HEK293 (cell line): ENCODE results near the genes ZNF10 and ANHX.

GRCh38 chr12:132582360-132583401, 27.7 kb downstream of the LRCOL1 start:
- PRO-cap = unidirectional peak, plus-strand start at chr12:132582658
- RRBS, 2 experiments = 96% methylated on average over 54 to 64 of the region's 99 CpGs

DNA sequence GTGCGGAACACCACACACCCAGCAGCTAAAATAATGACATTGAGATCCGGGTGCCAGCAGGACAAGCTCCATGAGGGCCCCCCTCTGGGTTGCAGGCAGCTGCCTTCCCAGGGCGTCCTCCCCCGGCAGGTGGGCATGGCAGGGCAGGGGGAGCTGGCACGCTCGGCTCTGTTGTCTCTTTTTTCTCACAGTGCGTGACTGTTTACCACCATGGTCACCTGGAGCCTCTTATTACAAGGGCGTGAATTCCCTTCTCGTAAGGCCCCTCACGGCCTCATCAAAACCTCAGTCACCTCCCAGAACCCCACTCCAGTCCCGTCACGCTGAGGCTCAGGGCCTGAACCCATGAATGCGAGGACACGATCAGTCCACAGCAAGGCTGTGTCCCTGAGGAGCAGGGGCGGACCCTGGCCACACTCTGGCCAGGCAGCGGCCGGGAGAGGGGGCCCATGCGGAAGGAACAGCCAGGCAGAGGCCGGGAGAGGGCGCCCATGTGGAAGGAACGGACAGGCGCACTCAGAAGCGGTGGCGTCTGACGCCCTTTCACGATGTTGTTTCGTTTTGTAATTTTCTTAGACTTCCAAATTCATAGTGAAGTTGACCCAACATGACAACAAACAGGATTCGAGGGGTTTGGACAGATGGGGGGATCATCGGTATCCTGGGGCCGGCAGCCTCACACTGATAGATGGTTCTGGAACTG, 10.1 kb downstream of the LRCOL1 start:
- PRO-cap = no peak
- RRBS, 2 experiments = 49 to 73% methylated on average over 5 to 6 of the region's 30 CpGs

- PRO-cap = unidirectional peak, plus-strand start at chr12:132828502
- RRBS, 2 experiments = no CpG with 5 or more reads among the region's 56 CpGs
These were observed 401 bp downstream of the GOLGA3 start for GRCh38 chr12:132828162-132828774.

DNA sequence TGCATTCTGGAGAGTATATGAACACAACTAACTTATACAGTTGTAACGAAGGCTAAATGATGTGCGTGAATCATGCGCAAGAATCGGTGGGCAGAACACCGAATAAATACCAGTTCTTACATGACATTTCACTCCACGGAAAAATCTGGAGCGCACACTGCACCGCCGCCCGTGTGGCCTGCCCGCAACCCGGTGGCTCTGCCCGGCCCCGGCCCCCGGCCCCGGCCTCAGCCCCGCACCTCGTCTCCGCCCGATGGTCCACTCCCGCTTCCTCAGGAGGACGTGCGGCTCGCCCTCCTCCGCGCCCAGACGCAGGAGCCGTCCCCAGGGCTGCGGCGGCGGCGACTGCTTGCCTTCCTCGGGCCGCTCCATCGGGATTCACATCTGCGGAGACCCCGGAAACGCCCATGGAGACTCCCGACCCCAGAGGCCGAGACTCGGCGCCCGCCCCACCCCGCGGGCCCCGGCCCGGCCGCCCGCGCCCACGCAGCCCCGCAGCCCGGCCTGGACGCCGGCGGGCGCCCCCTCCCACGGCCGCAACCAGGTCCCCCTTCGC, 370 bp downstream of the CHFR start:
- PRO-cap = no peak
- RRBS, 2 experiments = under 1 to 1% methylated on average over 15 of the region's 60 CpGs

DNA sequence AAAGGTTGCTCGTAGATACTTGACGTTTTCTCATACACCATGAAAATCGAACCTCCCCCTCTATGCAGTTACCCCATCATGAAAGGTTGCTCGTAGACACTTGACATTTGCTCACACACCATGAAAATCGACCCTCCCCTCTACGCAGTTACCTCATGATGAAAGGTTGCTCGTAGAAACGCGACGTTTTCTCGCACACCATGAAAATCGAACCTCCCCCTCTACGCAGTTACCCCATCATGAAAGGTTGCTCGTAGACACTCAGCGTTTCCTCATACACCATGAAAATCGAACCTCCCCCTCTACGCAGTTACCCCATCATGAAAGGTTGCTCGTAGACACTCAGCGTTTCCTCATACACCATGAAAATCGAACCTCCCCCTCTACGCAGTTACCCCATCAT, 7.6 kb upstream of the CHFR start:
- PRO-cap = no peak
- RRBS, 2 experiments = no CpG with 5 or more reads among the region's 21 CpGs

DNA sequence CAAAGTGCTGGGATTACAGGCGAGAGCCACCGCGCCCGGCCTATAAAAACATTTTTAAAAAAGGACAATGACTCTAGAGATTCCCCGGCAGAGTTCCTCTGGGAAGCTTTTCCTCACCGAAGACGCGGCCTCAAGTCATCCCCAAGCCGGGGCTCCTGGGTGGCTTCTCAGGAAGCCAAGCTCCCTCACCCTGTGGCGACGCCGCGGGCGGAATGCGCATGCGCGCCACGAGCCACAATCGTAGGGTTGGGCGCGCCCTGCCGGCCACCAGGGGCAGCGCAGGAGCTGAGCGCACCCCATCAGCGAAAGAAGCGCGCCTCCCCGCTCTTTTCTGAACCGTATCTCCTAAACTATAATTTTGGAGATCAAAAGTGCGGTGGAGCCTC, 17.3 kb upstream of the CHFR start:
- PRO-cap = no peak
- RRBS, 2 experiments = 52 to 72% methylated on average over 5 of the region's 30 CpGs

- PRO-cap = no peak
- RRBS, 2 experiments = no CpG with 5 or more reads among the region's 4 CpGs
These were observed 2.3 kb downstream of the ZNF140 start for GRCh38 chr12:133082876-133083563.

- PRO-cap = bidirectional peak, plus-strand start at chr12:133130381, minus-strand start at chr12:133130255; bidirectional peak, plus-strand start at chr12:133130627, minus-strand start at chr12:133130555
- RRBS, 2 experiments = 1 to 3% methylated on average over 3 of the region's 100 CpGs
These were observed at the start of gene ZNF10 for GRCh38 chr12:133130136-133131229. Gene ZNF10 (plus strand): TSS chr12:133130627.

DNA sequence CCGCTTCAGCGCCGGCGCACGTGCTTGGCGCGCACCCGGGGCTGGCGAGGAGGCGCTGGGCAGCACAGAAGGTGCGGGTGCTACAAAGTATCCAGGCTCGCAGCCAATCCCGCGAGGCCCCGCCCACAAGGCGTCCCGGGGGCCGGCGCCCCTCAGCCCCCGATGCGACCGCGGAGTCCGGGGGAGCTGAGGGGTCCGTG, at the start of gene ANHX:
Gene ANHX, minus strand, starts transcription at position 61 of the 200 bp plus-strand sequence.
- PRO-cap = no peak
- RRBS, 2 experiments = 54 to 71% methylated on average over 8 to 16 of the region's 25 CpGs